Endodermal cell (in vitro differentiated cells): ENCODE results near the gene TMEM128.

- PRO-cap, result no peak
These were observed 13.5 kb downstream of the SH3BP2 start for GRCh38 chr4:2806167-2806909.

GRCh38 chr4:2813496-2813873 is 20.6 kb downstream of the SH3BP2 start:
- PRO-cap, result no peak

- PRO-cap, result no peak
These were observed 5.5 kb upstream of the ADD1 start for GRCh38 chr4:2837775-2838993.

GRCh38 chr4:2867650-2868875 is 24.4 kb downstream of the ADD1 start:
- PRO-cap, result bidirectional peak, plus-strand start at chr4:2867853, minus-strand start at chr4:2867814

DNA sequence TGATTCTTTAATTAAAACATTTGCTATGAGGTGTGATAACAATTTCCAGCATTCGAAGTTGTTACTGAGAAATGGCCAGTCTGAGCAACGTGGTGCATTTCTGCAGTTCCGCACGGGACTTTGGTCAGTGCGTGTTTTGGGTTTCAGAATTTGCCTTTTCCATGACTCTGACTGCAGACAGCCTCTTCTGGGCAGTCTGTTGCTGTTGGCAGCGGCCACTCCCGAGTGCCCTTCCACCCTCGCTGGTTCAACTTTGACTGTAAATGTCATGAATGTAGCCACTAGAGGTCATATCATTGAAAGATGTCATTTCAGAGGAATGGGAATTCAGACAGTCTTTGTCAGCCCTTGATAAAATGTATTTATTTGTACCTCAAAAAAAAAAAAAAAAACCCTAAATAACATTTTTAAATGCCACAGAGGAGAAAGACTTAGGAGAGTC is 25.0 kb downstream of the MFSD10 start:
- PRO-cap, result no peak

- PRO-cap, result no peak
These were observed 45.8 kb upstream of the MSANTD1 start for GRCh38 chr4:3202850-3203861.

DNA sequence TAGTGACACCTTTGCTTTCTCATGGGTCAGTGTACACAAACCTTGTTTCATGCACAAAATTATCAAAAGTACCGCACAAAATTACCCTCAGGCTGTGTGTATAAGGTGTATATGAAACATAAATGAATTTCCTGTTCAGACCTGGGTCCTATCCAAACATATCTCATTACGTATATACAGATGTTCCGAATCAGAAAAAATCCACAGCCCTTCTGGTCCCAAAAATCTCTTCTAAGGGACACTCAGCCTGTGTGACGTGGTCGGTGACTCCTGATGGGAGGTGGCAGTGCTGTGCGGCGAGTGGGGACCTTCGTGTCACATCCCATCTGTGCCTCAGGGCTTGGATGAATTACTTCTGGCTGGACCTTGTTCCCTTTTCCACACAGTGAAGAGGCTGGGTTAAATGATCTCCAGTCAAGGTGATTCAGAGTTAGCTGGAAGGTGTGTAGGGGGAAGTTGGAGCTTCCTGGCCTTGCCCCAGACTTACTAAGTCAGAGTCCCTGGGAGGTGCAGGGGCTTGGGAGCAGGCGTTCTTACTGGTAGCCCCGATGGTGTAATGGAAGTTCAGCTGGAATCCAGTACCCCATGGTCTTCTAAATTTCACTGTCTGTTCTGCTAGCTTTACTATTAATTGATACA is 18.9 kb downstream of the RGS12 start:
- PRO-cap, result no peak

DNA sequence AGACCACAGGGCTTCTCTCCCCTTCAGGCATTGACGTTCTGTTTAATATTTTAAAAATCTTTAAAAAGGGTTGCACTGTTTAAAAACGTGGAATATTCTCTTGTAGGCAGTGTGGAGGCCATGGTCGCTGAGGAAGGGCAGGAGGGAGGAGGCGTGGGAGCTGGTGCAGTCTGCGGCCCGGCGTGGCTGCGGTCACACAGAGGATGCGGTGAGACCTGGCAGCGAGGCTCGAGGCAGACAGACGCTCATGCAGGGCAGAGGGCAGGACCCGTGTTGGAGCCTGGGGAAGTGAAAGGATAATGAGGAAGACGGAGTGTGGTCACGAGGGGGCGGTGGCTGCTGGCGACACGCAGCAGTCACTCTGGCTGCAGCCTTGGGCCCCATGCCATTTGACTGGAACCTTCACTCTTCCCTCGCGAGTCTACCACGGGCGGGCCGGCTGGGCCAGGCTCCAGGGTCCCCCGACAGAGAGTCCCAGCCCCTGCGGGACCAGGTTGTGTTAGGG is 68.9 kb upstream of the HGFAC start:
- PRO-cap, result no peak

- PRO-cap, result no peak
These were observed 42.0 kb upstream of the HGFAC start for GRCh38 chr4:3399682-3400247.

GRCh38 chr4:3442251-3442743 is 529 bp downstream of the HGFAC start:
- PRO-cap, result no peak

DNA sequence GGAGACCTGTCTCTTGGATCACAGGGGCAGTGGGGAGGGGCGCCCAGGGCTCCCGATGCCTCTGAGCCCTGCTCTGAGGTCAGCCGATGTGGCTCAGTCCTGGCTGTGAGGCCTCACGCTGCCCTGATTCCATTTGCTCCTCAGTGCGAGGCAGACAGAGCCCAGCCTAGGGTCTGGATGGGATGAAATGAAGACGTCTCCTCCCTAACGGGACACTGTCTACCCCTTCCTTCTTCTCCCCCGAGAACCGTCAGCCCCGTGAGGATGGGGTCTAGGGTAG is 1.1 kb upstream of the DOK7 start:
- PRO-cap, result no peak

- PRO-cap, result no peak
These were observed 10.9 kb downstream of the LRPAP1 start for GRCh38 chr4:3521193-3521844.

DNA sequence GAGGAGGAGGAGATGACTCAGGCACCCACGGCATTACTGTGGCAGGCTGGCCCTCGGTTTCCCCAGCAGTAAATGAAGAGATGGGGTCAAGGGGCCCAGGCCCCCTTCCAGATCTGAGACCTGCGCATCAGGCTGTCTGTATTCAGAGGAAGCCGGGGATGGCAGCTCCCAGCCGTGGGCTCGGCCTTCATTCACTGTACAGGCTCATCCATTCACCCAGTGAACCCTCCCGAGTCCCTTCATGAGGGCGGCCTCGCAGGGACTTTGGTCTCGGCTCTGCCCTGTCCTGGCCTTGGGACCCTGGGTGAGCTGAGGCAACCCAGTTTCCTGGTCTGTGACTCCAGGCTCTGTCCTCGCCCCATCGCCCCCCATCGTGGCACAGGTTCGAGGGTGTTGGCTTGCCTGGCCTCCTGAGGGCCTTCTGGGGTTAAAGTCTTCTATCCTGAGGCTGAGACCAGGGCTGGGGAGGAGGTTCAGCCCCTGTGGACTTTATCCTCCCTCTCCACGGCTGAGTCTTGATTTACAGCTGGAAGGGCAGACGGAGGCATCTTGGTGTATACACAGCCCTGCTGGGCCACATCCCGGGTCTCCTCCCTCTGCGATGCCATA is 44.2 kb upstream of the LRPAP1 start:
- PRO-cap, result no peak

- PRO-cap, result no peak
These were observed 113.1 kb upstream of the LRPAP1 start for GRCh38 chr4:3645218-3645738.

GRCh38 chr4:3744029-3744700 is 22.0 kb upstream of the ADRA2C start:
- PRO-cap, result no peak

DNA sequence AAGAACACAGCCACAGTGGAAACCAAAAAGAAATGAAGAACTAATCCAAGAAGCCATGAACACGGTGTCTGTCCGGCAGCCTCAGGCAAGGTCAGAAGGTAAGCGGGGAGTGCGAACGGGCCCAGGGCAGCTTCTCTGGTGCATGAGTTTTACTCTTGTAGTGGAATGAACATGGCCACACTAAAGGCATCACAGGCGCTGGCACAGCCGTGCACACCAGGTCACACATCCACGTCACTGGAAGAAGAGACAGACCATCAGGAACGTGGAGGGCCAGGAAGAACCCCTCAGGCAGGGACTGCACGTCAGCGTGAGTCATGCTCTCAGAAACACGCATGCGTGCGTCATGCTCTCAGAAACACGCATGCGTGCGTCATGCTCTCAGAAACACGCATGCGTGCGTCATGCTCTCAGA is 20.0 kb upstream of the ADRA2C start:
- PRO-cap, result no peak

- PRO-cap, result no peak
These were observed 153.2 kb downstream of the OTOP1 start for GRCh38 chr4:4073481-4074006.

GRCh38 chr4:4138917-4139328 is 87.8 kb downstream of the OTOP1 start:
- PRO-cap, result no peak

DNA sequence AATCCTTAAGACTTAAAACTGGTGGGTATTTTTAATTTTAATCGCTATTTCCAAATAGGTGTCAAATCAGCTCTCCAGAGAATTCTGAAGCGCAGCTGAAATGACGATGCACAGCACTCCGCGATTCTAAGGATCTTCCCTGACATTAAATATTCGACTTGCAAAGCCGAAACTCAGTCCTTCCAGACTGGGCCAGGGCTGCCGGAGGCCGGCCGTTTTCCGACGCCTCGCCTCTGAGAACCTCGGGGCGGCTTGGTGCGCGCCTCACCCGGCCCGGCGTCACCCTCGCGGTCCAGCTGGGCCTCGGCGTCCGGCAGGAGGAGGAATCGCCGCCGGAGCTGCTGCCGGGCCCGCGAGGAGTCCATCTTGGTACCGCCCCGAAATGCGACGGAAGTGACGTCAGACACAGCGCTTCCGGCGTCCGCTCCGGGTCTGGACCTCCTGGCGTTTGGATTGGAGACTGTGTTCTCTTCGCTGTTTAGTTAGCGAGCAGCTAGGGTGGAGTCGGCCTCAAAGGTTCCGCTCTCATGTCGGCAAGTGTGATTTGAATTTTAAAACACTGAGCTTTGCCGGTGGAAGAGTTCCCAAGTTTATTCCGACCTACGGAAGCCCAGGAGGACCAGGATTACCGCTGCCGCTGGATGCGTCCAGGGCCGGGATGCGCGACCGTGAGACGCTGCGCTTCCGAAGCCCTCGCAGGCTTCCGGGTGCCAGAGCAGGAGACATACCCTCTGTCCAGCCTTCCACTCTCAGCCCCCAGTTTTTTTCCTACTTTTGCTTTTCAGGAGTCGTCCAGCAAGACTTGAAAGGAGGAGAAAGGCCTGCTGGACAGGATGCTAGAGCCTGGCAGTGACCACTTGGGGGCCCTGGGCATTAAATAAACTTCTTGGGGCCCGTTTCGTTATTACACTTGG is at the start of gene TMEM128:
Gene TMEM128, minus strand, starts transcription at position 386 of the 914 bp plus-strand sequence.
- PRO-cap, result bidirectional peak, plus-strand start at position 481 of the sequence, minus-strand start at position 395 of the sequence

- PRO-cap, result no peak
These were observed 19.8 kb upstream of the TMEM128 start for GRCh38 chr4:4267676-4268336.